HTERT-HM (cell line): ENCODE results near the genes ETV4 and CD300LG.

DNA sequence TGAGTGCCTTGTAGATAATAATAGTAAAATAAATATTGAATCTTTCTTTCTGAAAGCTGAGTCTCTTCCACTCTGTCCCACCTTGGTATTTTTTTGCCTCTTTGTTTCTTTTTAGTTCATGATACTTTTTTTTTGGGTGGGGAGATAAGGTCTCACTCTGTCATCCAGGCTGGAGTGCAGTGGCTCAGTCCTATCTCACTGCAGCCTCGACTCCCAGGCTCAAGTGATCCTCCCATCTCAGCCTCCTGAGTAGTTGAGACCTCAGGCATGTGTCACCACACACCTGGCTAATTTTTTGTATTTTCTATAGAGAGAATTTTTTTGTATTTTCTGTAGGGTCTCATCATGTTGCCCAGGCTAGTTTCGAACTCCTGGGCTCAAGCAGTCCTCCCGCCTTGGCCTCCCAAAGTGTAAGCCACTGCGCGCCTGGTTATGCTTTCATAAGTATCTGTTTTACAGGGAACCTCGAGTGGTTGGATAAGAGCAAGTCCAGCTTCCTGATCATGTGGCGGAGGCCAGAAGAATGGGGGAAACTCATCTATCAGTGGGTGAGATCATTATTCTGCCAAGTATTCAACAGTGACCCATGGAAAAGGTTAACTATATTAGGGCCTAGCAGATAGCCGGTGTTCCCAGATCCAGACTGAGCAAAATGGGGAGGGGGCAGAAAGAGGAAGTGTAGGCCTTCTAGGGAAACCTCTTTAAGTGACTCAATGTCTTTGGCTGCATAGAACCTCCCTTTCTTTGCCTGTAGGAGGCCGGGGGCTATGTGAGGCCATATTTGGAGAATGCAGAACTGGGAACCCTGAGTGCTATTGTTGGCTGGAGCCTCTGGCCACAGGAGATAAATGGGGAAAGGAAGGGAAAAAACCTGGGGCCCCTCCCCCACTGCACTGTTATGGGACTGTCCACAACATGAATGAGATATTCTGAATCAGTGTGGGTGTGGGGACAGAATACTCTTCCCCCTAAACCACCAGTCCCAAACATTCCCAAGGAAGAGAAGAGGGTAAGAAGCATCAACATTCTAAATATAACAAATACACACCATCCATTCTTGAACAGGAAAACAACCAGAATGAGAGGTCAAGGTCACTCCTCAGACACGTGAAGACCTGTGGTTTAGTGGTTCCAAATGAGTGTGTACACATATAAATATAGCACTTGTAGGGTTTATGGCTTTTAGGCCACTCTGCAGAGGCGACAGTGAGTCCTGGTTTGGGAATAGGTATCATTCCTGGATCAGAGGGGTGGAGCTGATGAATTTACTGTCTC is 2.1 kb downstream of the VPS25 start:
- RRBS, result no CpG with 5 or more reads among the region's 11 CpGs

DNA sequence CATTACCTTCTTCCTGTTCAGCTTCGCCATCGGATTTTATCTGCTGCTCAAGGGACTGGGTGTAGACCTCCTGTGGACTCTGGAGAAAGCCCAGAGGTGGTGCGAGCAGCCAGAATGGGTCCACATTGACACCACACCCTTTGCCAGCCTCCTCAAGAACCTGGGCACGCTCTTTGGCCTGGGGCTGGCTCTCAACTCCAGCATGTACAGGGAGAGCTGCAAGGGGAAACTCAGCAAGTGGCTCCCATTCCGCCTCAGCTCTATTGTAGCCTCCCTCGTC is 10.3 kb downstream of the G6PC1 start:
- RRBS, result no CpG with 5 or more reads among the region's 6 CpGs

DNA sequence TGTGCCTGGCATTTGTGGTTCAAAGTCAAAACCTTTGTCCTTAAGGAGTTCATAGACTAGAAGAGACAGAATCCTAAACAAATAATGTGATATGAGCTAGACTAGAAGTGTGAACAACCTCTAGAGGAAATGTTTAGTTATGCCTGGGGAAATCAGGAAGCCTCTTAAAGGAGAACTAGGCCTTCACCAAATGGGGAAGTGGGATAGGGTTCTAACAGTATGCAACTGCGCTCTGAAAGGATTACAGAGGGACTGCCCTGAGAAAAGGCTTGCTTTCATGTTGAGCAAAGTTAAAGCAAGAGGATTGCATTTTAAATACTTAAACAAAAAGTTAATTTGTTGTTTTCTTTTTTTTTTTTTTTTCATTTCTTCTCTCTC is 4.9 kb downstream of the RUNDC1 start:
- RRBS, result no CpG with 5 or more reads among the region's 1 CpG

- RRBS, result no CpG with 5 or more reads among the region's 23 CpGs
Measured at GRCh38 chr17:43020967-43021515, 1.1 kb downstream of the VAT1 start.

DNA sequence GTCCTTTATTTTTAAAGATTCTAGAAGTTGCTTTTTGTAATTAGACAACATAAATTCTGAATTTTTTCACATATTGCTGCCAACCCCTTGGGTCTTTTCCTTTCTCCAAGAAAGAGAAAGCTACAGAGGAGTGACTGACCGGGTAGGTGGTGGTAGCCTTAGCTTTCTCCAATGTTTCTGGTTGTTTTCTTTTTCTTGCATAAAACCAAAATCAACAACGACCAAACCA is 993 bp downstream of the BRCA1 start:
- RRBS, result no CpG with 5 or more reads among the region's 2 CpGs

DNA sequence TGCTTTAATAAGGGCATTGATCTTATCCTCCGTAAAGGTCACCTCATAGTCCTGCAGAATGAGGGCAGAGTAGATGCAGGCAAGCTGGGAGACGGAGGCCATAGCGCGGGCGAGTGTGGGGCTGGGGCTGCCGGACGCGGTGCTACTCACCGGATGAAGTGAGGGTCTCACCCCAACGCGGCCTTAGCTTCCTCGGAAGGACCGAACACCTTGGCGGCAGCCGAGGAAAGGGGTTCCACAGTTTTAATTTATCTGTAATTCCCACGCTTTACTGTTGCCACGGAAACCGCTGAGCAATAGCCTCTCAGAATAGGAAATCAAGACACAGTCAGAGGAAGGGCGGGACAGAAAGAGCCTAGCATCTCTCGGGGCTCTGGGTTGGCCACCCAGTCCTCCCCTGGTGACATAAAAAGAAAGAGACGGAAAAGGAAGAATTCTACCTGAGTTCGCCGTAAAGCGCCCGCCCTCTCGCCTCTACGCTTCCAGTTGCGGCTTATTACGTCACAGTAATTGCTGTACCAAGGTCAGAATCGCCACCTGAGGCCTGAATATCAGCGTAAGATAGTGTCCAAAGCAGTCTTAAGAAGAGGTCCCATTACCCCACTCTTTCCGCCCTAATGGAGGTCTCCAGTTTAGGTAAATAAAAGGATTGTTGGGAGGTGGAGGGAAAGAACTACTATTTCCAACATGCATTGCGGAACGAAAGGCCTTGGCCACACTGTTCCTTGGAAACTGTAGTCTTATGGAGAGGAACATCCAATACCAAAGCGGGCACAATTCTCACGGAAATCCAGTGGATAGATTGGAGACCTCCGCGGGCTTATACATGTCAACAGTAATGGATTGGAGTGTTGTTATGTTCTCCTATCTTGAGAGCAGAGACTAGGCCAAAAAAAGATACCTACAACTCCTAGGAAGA is 779 bp upstream of the NBR1 start:
- RRBS, result no CpG with 5 or more reads among the region's 38 CpGs

GRCh38 chr17:43193257-43193905 is 18.3 kb upstream of the TMEM106A start:
- RRBS, result no CpG with 5 or more reads among the region's 7 CpGs

DNA sequence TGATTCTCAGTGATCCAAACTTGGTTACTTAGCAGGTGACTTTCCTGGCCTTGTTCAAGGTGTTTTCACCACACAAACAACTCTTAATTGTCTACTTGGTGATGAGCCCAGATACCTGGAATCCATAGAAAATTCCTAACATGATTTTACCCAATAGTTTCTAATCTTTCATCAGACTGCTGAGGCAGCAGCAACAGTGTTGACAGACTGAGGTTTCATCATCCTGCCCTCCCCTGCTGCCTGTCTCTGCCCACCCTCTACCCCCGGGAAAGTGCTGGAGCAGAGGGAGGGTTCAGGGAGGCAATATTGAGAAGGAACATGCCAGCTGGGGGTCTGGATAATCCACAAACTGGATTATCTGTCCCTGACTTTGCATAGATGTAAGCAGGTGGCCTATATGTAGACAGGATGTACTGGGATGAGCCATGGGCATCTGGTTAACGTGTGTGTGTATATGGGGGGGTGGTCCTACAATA is 10.9 kb downstream of the ARL4D start:
- RRBS, result no CpG with 5 or more reads among the region's 2 CpGs

- RRBS, result no CpG with 5 or more reads among the region's 7 CpGs
Measured at GRCh38 chr17:43456587-43457457, 27.0 kb upstream of the DHX8 start.

- RRBS, result no CpG with 5 or more reads among the region's 7 CpGs
Measured at GRCh38 chr17:43524964-43525459, 21.1 kb downstream of the ETV4 start.

DNA sequence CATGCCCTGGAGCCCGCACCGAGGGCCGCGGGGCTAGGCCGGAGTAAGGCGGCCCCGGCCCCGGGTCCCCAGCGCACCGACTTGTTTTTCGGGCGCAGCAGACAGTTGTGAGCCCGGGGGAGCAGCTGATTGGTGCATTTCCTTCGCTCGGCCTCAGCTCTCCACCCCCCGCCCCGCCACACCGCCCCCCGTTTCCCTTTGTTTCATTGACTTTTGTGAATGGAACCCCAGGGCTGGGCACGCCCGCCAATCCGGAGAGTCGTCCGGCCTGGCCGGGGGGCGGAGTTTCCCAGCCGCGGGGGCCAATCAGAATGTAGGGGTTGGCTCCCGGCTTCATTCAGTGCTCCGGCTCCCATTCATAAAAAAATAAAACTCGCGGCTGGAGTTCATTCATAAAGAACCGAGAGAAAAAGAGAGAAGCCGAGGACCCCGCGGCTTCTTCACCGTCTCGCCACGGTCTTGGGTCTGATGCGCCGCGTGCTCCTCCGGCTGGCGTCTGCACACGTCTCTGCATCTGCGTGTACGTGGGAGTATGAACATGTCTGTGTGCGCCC is at the start of gene ETV4:
TSS of gene ETV4 (minus strand) at position 113 of the 554 bp plus-strand sequence.
- RRBS, result 1% methylated on average over 24 of the region's 48 CpGs

GRCh38 chr17:43552153-43552895 is 6.2 kb upstream of the ETV4 start:
- RRBS, result no CpG with 5 or more reads among the region's 9 CpGs

DNA sequence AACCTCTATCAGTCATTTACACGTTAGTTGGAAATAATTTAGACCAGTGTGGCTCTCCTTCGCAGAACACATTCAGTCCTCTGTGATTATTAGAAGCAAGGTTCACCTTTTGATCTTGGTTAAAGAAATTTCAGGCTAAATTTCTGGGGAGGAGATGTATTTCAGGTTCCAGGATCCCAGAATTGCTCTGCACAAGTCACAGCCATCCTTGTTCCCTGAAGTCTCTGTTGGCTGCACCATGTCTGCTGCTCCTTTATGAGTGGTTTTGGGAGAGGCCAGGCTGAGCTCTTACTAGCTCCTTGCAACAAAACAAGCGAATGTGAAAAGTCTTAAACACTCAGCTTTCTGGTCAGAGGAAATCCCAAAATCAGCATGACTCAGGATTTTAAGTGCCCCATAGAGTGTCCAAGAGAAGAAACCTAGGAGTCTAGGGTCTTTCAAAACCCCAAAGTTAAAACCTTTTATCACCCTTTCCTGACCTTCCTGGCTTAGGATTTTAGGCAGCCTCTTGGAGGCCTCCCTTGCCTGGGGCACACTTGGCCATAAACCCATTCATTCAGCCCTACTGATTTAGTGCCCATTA is 37.1 kb downstream of the SOST start:
- RRBS, result no CpG with 5 or more reads among the region's 3 CpGs

DNA sequence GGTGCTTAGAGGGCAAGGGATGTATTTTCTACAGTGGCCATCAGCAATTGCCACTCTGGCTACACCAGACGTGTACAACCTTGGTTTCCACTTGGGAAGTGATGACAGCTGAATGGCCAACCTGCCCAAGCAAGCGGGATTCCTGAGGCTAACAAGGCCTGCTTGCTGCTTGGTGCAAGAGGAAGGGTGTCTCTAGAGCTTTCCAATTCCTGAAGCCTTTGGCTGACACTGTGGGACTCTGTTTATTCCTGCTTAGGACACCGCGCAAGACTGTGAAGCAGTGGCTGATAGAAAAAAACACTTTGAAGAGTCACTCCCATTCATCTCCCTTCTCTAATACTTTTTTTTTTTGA is 2.2 kb downstream of the DUSP3 start:
- RRBS, result no CpG with 5 or more reads among the region's 4 CpGs

DNA sequence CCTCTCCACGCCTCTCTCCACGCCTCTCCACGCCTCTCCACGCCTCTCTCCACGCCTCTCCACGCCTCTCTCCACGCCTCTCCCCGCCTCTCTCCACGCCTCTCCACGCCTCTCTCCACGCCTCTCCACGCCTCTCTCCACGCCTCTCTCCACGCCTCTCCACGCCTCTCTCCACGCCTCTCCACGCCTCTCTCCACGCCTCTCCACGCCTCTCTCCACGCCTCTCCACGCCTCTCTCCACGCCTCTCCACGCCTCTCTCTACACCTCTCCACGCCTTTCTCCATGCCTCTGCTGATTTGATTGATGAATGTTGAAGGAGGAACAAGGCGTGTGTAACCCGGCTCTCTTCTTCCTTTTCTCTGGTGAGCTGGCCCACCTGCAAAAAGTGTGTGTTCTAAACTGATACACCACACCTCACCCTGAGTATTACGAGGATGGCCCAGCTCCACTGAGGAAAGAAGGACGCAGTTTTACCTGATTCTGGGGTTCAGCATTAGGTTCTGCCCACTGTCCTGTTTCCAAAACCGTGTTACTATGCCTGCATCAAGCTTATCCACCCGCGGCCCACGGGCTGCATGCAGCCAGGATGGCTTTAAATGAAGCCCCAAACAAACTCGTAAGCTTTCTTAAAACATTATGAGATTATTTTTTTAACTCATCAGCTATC is 4.3 kb upstream of the CD300LG start:
- RRBS, result no CpG with 5 or more reads among the region's 33 CpGs

DNA sequence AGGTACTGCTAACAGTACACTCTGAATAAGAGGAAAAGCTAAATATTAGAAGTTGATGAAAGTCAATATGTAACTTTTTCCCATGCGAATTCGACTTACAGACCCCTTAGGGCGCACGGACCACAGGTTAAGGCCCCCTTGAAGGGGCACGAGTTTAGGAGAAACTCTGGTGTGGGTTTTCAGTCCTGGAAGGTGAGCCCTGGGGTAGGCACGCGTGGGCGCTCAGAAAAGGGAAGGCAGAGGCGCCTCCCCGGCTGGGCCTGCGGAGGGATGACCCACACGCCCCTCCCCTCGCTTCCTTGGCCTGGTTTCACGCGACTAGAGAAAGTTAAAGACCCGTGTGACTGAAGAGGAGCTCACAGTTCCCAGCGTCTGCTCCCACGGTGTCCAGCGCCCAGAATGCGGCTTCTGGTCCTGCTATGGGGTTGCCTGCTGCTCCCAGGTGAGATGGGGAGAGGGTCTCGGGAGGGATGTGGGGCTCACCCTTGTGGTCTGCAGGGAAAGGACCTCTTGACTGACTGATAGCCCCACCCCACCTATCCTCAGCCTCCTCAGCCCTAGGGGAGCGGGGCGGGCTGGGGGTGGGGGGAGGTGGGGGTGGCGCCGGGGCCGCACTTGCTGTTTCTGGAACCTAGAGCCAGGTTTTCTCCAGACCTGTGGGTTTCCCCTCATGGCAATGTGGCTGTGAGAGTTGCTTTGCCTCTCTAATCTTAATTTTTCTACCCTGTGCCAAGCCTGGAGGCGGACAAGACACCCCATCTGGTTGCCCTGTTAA is at the start of gene CD300LG:
TSS of gene CD300LG (plus strand) at position 359 of the 775 bp plus-strand sequence.
- RRBS, result no CpG with 5 or more reads among the region's 27 CpGs

DNA sequence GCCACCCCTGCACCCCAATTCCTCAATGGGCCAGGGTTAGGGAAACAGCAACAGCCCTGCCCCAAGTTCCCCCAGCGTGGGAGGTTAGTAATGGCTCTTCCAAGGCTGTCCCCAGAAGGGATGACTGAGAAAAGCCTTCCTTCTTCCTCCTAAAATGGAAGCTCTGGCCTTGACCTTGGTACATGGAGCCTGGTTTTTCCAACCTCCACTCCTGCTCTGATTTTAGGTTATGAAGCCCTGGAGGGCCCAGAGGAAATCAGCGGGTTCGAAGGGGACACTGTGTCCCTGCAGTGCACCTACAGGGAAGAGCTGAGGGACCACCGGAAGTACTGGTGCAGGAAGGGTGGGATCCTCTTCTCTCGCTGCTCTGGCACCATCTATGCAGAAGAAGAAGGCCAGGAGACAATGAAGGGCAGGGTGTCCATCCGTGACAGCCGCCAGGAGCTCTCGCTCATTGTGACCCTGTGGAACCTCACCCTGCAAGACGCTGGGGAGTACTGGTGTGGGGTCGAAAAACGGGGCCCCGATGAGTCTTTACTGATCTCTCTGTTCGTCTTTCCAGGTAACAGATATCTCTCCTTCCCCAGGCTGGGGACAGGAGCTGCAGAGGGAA is 1.5 kb downstream of the CD300LG start:
- RRBS, result no CpG with 5 or more reads among the region's 13 CpGs

- RRBS, result no CpG with 5 or more reads among the region's 9 CpGs
Measured at GRCh38 chr17:43872206-43872738, 25.3 kb downstream of the CD300LG start.

GRCh38 chr17:44004792-44005550 is 549 bp downstream of the NAGS start:
- RRBS, result 29% methylated on average over 15 of the region's 64 CpGs

- RRBS, result no CpG with 5 or more reads among the region's 4 CpGs
Measured at GRCh38 chr17:44010628-44011562, 3.9 kb downstream of the TMEM101 start.